HT1080 (cell line): ENCODE measurements around a stretch of chr6.

DNA sequence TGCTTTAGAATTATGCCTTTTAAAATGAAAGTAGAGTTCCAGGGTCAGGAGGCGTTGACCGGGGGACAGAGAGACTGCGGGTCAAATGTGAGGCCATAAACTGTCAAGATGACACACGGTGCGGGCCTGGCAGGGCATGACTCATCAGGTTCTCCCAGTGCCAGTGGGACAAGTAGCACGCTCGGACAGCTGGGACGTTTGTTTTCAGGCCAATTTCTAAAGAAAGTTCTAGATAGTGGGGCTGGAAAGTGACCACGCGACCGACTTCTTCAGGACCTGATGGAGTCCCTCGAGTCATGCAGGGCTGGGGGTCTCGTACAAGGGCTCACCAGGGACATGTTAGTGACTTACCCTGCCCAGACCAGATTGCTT lies 49.1 kb downstream of the PRDM1 start:
RAMPAGE:
- cytosol, long total RNA, result no peak
- long total RNA, result no peak
- nucleus, long total RNA, result no peak

DNA sequence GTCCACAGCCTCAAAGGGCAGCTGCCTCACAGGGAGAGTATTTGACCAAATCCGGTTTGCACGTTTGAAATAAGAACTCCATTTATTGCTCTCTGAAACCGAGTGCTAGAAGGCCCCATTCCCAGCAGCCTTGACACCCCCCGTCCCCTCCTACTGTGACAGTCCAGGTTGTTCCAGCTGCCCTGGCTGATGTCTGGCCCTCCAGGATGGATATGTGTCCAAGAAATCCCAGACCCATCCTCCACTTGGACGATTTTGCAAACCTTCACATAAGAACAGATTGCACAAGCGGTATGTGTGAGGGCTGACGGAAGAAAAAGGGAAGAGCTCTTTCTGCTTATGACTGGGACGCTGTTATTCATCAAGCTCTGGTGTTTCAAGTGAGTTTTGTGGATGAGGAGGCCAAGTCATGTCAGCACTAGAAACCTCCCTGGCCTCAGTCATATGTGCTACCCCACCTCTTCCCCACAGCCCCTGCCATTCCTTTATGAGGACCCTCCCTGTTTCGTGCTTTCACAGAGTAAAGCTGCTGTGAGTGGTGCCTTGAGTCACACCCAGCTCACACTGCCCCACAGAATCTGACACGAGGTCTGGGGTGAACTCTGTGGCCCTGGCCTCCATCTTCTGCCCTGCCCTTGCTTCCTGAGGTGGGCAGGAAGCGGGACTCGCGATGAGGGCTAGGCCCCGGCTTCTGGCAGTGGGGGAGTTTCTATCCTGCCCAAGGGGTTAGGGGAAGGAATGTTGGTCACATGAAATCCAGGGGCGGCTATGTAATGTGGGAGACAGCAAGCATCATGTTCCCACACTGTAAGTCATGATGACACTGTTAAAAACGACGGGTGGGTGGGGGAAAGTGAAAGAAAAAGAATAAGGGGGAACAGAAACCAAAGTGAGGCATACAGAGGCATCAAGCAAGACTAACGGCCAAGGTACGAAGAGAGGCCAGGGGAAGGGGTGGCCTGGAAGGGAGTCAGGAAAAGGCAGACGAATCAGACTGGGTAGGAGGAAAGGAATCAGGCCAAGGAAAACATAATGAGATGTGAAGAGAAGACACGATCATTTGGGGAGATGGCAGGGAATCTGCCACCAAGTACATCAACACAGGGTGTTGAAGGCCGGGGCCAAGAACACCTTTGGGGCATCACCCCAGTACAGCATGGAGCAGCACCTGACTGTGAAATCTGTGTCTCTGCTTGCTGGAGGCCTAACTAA lies 78.0 kb downstream of the PRDM1 start:
RAMPAGE:
- cytosol, long total RNA, result no peak
- long total RNA, result no peak
- nucleus, long total RNA, result no peak

DNA sequence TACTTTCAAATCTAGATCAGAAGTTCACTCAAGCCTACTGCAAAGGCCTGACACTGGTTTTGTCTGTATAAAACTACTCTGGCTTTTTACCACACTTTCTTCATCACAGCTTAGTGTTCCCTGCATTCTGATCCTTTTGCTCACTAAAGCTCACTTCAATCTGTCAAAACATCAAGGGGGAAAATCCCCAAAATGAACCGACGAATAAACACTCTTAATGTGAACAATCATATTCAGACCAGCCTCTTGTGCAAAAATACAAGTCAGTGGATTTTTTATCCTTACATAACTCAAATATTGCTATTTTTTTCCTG lies 98.5 kb downstream of the PRDM1 start:
RAMPAGE:
- cytosol, long total RNA, result no peak
- long total RNA, result no peak
- nucleus, long total RNA, result no peak

GRCh38 chr6:106527198-106527598 lies 102.1 kb downstream of the RTN4IP1 start:
RAMPAGE:
- cytosol, long total RNA, result no peak
- long total RNA, result no peak
- nucleus, long total RNA, result no peak

RAMPAGE:
- cytosol, long total RNA, result no peak
- long total RNA, result no peak
- nucleus, long total RNA, result no peak
Measured at GRCh38 chr6:106546765-106547222, 82.5 kb downstream of the RTN4IP1 start.

DNA sequence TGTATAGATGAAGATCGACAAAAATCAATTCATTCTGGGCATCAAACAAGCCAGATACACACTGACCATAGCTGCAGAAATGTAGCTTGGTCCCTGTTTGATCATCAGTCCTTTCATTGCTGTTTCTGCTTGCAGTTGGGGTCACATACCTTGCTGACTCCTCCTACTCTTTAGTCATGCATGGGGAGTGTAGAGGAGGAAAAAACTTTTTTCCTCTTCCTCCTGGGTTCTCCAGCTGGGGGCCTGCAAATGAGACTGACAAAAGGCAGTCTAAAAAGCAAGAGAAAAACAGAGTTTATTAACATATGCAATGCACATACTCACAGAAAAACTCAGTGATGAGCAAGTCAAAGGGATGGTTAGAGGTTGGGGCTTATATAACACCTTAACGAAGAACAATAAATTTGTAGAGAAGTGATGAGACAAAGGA lies 105.8 kb downstream of the QRSL1 start:
RAMPAGE:
- cytosol, long total RNA, result no peak
- long total RNA, result no peak
- nucleus, long total RNA, result no peak

GRCh38 chr6:106783328-106784580 lies 154.4 kb downstream of the QRSL1 start:
RAMPAGE:
- cytosol, long total RNA, result no peak
- long total RNA, result no peak
- nucleus, long total RNA, result no peak

DNA sequence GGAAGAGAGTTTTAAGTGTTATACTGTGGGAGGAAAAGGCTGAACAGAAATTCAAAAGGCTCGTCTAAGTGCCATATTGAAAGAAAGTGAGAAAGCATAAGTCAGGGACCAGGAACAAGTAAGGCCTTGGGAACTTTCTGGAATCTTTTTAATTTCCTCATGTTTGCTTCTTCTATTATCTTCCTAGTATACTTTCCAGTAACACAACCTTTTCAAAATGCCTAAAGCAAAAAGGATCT lies 61.6 kb downstream of the CD24 start:
RAMPAGE:
- cytosol, long total RNA, result no peak
- long total RNA, result no peak
- nucleus, long total RNA, result no peak

DNA sequence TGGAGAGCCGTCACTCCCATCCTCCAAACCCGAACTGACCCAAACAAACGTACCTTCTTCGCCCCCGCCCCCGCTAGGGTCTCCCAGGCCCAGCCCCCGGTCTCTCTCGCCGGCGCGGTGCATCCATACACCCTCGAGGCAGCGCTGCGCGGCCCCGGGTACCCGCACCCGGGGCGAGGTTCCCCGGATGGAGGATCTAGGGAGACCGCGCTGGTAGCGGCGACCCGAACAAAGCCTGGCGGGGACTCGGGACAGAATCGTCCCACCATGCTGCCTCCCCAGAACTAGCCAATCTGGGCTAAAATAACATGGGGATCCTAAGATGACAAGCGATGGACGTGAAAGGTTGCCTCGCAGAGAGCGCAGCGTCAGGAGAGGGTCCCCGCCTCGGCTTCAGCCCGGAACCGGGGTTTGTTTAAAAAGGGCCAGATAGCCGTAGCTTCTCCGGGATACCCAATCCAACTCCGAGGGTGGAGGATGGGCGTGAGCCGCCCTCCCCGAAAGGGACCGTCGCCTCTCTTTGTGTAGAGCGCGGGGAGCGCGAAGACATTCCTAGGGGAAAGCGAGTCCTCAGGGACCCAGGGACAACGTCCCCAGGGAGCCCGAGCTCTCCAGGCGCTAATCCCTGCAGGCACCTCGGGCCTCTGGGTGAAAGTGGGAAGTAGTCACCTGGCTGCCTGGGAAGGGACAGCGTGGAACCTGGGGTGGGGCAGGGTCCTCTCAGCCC lies 749 bp downstream of the CD24 start:
RAMPAGE:
- cytosol, long total RNA, result no peak
- long total RNA, result no peak
- nucleus, long total RNA, result no peak

GRCh38 chr6:107169048-107169567 lies 53.8 kb upstream of the BEND3 start:
RAMPAGE:
- cytosol, long total RNA, result no peak
- long total RNA, result no peak
- nucleus, long total RNA, result no peak

DNA sequence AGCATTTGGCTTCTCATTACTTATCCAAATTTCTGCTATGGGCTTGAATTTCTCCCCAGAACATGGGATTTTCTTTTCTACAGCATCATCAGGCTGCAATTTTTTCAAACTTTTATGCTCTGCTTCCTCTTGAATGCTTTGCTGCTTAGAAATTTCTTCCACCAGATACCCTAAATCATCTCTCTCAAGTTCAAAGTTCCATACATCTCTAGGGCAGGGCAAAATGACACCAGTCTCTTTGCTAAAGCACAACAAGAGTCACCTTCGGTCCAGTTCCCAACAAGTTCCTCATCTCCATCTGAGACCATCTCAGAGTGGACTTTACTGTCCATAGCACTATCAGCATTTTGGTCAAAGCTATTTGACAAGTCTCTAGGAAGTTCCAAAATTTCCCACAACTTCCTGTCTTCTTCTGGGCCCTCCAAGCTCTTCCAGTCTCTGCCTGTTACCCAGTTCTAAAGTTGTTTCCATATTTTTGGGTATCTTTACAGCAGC lies 55.4 kb downstream of the PDSS2 start:
RAMPAGE:
- cytosol, long total RNA, result no peak
- long total RNA, result no peak
- nucleus, long total RNA, result no peak

DNA sequence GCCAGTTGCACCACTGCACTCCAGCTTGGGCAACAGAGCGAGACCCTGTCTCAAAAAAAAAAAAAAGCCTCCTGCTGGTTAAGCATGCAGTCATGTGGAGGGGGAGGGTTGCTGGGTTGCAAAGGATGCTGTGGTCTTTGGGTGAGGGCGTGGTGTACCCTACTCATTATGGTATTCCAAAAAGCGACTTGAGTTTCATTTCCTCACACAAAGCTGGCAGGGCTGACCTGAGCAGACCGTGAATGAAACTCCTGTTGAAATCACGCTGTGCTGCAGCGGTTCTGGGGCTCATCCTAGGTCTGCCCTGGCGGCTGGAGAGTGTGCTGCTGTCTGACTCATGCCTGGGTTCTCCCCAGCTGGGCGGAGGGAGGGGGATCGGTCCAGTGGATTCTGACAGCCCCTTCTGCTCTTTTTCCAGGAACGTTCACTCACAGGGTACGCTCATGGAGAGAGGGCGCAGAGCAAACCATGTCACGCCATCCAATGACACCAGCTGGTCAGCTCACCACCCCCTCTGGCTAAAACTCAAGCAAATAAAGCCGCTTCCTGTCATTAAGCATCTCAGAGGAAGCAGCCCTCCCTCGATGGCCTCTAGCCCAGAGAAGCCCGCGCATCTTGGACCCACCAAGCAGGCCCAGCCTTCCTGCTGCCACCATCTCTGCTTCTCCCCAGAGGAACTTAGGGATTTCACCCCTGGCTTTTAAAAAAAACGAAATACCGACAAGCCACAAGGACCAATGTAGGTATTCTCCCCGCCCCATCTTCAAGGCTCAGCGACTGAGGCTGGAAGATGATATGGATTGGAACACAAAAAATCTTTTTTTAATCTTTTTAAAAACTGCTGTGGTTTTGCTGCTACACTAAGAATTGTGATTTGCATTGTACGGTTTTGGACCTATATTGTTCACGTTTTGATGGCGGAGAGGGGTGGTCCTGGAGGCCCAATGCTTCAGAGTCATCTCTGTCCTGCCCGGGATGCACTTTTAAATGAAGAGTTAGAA lies 166.0 kb downstream of the SCML4 start:
RAMPAGE:
- cytosol, long total RNA, result no peak
- long total RNA, result no peak
- nucleus, long total RNA, result no peak

RAMPAGE:
- cytosol, long total RNA, result no peak
- long total RNA, result no peak
- nucleus, long total RNA, result no peak
Measured at GRCh38 chr6:107659626-107660146, 164.4 kb downstream of the SCML4 start.

DNA sequence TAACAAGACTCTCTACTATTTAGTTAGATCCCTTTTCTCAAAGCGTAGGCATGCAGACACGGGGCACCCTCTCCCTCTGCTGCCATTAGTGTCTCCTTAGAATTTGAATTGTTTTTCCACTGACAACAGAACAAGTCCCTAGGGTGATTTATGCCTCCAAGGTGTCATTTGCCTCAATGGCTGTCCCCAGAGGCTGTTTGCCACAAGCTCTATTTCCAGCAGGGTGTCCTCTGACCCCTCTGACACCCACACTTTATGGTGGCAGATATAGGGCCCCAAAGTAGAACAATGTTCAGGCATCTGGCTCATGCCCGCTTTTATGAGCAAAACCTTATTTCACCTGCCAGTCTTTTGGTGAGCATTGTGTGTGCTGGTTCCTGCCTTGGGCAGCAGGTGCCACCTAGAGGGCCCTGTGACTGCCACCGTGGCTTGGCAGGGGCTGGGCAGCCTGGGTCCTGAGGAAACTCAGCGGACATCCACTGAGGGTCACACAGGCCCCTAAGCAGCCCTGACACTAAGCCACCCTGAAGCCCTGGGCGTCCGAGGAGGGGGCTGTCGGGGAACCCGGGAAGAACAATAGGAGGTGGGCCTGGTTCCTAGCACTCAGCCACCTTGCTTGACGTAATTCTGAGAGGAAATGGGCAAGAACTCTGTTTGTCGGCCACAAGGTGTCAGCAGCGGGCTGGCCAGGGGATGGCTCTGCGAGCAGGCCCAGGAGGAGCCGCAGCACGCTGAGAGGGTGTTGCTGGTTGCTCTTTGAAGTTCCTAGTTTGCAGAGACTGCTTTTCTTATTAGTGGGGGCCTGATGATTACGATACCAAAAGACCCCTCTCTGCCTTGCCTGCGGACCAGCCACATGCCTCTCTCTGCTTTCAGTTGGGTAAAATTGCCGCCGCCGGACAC lies 149.0 kb downstream of the SCML4 start:
RAMPAGE:
- cytosol, long total RNA, result no peak
- long total RNA, result no peak
- nucleus, long total RNA, result no peak

DNA sequence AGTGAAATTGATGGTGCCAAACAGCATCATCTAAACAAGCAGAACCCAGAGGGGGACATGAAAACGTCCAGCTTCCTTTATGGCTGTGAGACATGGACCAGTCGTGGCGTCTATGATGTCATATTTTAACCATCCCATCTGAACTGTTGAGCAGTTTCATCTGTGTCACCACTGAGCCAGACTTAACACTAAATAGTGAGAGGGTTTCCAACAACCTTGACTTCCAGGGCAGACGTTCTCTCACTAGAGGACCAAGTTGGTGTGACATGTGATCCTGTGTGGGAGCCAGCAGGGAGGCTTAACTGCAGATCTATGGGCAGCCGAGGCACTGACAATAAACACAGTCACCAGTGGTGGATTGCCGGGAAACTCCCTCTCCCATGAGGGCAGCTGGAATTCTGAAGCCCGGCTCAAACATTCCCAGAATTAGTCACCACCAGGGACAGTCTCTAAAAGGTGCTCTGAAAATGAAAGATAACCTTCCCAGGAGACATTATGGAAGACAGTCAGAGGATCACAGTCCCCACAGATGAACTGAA lies 12.3 kb downstream of the SCML4 start:
RAMPAGE:
- cytosol, long total RNA, result no peak
- long total RNA, result no peak
- nucleus, long total RNA, result no peak

DNA sequence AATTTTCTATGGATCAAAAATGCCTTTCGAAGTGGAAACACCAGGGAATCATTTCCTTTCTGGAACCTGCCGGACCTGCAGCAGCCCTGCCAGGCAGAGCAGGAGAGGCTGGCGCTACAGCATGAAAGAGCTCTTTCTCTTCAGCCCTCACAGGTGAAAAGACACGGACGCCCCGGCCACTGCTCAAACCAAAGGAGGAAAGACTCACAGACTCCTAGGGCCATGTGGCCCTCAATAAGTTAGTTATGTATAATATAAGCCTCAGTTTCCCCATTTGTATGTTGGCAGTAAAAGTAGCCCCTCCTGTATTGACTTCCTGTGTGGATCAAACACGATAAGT lies 8.3 kb downstream of the SCML4 start:
RAMPAGE:
- cytosol, long total RNA, result no peak
- long total RNA, result no peak
- nucleus, long total RNA, result no peak

DNA sequence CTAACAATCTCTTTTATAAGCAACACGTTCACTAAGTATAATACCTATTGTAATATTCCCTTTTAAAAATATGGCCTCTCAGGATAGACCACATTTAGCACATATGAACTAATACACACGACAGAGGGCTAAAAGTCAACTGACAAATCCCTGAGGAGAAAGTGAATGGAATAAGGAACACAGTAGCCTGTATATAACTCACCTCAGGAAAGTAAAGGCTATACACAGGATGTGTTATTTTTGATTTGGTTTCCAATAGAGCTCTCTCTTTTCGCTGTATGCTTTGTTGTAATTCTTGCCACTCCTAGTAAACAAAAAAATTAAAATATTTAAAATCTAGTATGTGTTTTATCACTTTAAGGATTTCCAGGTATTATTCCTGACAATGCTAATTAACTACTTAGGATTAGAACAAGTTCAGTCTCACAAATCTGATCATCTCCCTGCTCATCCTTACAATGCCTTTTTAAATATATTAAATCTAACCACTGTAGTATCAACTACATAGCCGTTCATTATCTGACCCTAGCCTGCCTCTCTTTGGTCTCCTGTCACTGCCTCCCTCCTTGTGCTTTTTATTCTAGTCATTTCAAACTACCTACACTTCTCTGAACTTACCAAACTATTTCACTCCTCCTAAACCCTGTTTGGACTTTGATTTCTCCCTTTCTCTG lies 57.0 kb upstream of the SCML4 start:
RAMPAGE:
- cytosol, long total RNA, result no peak
- long total RNA, result no peak
- nucleus, long total RNA, result no peak

GRCh38 chr6:107889520-107890419 lies 65.7 kb upstream of the SCML4 start:
RAMPAGE:
- cytosol, long total RNA, result no peak
- long total RNA, result no peak
- nucleus, long total RNA, result no peak

DNA sequence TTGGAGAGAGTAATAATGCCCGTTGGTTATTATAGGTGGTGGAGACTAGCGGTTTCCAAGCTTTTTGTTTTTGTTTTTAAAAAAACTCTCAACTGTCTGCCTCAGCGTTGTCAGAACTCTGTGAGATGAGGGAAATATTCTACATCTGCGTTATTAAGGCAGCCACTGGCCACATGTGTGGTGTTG lies 541 bp upstream of the OSTM1 start:
RAMPAGE:
- cytosol, long total RNA, result no peak
- long total RNA, result no peak
- nucleus, long total RNA, result no peak

DNA sequence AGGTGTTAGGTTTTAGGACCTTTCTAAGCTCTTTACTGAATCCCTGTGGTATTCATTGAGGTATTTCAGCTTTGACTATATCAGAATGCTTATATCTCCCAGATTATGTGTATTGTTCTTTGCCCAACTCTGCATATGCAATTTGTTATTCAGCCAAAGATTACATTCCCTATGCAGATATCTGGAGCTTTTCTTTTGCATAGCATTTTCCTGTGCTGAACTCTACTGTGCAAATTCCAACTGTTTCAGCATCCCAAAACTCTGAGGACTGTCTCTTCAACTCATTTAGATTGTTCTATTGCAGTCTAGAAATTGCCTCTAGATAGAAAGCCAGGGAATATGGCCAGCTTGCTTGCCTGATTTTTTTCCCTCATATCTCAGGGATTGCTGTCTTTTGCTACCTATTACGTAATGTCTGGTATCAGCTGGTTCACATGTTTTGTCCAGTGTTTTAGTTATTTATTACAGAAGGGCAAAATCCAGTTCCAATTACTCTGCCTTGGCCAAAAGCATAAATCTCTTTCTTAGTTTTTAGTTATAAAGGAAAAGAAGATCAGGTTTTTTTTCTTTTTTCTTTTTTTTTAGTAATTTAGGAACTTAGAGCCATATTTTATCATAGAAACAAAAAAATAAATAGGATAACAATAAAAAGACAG lies 113.5 kb downstream of the AFG1L start:
RAMPAGE:
- cytosol, long total RNA, result no peak
- long total RNA, result no peak
- nucleus, long total RNA, result no peak